HT-29 (cell line): ENCODE measurements around a stretch of chr7.

- RAMPAGE, long total RNA, result no peak
Measured at GRCh38 chr7:101953453-101953983, 136.1 kb downstream of the CUX1 start.

- RAMPAGE, long total RNA, result no peak
Measured at GRCh38 chr7:102039780-102040470, 222.5 kb downstream of the CUX1 start.

DNA sequence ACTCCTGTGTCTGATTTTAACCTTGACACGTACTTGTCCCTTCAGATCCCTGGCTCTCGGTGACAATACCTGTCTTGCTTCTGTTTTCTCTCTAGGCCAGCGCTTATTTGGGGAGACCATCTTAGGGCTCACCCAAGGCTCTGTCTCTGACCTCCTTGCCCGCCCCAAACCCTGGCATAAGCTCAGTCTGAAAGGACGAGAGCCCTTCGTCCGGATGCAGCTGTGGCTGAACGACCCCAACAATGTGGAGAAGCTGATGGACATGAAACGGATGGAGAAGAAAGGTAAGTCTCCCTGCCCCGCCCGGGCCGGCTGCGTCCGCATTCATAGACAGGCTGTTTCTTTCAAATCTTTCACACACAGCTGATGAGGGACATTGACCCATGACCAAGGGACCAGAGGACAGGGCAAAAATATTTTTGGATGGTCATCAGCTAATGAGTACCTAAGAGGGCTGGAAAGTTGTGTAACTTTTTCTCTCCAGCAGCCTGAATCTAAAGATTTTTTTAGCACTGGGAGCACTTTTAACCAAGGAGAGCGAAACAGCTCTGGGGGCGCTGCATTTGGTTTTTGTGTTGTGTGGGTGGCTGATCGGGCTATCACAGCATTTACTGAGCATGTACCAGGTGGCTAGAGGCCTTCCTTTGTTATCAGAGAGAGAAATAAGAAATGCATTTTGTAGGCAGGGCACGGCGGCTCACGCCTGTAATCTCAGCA lies 52.6 kb upstream of the SH2B2 start:
- RAMPAGE, long total RNA, result no peak

DNA sequence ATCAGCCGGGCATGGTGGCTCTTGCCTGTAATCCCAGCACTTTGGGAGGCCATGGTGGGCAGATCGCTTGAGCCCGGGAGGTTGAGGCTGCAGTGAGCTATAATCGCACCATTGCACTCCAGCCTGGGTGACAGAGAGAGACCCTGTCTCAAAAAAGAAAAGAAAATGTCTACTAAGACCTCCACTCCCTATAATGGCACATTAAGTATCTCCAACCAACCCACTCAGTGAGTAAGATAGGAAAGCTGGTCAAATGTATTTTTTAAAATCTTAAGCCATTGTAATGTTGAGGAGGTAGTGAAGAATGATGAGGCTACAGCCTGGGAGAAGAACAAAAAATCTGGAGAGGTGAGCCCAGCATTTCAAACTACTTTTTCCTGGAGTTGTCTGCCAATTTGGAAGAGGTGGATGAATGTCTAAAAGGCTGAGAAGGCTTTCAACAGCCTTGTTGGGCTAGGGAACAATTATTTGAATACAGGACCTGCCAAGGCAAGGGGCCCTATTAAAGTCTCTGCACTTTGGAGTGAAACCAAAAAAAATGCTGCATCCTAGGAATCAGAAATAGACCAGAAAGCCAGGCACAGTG lies 11.2 kb upstream of the PRKRIP1 start:
- RAMPAGE, long total RNA, result no peak

- RAMPAGE, long total RNA, result no peak
Measured at GRCh38 chr7:102403755-102405193, 8.1 kb downstream of the PRKRIP1 start.

- RAMPAGE, long total RNA, result no peak
Measured at GRCh38 chr7:102427011-102427517, 6.3 kb upstream of the ORAI2 start.

GRCh38 chr7:102430701-102431325 lies 2.6 kb upstream of the ORAI2 start:
- RAMPAGE, long total RNA, result no peak

DNA sequence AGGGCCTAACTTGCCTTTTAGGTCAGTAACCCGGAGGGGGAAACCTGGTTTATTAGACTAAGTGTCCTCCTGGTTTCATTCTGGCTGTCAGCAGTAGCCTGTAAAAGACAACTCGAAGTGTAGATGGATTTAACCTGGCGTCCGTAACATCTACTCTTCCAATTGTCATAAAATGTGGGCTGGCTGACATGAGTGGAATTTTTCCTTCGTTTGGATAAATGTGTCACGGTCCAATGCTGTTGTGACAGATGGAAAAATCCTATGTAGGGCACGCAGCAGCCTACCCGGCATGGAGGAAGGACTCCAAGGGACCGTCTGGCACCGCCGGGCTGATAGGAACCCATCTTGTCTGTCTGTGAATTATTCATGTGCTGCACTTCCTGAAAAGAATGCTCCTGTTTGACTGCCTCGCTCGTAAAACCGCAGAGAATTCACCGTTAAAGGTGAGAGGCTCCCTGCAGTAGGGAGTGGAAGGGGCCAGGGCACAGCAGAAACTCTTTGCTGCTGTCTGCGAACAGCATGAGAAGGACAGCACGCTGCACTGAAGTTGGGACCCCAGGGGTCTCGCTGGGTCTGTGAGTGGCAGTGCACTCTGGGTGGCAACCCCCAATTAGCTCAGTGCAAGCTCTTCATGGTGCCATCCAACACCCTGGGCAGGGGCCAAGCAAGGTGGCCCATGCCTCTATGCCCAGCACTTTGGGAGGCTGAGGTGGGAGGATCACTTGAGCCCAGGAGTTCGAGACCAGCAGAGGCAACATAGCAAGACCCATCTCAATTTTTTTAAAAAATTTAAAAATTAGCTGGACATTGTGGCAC lies 1.6 kb upstream of the ORAI2 start:
- RAMPAGE, long total RNA, result no peak

DNA sequence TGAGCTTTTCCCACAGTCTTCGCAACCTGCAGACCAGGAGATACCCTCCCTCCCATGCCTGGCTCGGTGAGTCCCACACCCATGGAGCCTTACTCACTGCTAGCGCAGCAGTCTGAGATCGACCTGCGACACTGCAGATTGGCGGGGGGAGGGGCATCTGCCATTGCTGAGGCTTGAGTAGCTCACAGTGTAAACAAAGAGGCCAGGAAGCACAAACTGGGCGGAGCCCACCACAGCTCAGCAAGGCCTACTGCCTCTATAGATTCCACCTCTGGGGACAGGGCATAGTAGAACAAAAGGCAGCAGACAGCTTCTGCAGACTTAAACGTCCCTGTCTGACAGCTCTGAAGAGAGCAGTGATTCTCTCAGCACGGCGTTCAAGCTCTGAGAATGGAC lies 36.8 kb upstream of the ARMC10 start:
- RAMPAGE, long total RNA, result no peak

GRCh38 chr7:103106226-103106917 lies 31.4 kb downstream of the ARMC10 start:
- RAMPAGE, long total RNA, result no peak

GRCh38 chr7:103152342-103153056 lies 3.6 kb upstream of the NAPEPLD start:
- RAMPAGE, long total RNA, result no peak

DNA sequence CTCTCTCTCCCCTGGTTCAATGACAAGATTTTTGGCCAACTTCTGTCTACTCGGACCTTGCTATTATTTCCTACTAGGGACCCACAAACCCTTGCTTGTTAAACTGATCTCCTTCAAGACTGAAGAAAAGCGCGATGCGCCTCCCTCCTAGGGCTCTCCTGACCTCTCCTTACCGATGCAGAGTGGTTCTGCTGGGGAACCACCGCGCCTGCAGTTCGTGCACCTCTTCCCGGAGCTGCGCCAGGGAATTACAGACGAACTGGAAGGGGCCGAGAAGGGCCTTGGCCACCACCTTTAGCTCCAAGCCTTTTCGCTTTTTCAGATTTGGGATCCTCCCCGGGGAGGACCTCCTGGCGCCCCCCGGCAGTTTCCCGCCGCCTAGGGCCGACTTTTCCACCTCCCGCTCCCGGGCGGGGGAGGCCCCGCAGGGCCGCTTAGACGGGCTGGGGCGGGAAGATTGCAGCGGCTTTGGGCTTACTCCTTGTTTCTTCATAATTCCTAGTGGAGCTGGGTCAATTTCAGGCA lies 17.5 kb upstream of the PMPCB start:
- RAMPAGE, long total RNA, result no peak

GRCh38 chr7:103990370-103990800 lies 927 bp upstream of the RELN start:
- RAMPAGE, long total RNA, result no peak

DNA sequence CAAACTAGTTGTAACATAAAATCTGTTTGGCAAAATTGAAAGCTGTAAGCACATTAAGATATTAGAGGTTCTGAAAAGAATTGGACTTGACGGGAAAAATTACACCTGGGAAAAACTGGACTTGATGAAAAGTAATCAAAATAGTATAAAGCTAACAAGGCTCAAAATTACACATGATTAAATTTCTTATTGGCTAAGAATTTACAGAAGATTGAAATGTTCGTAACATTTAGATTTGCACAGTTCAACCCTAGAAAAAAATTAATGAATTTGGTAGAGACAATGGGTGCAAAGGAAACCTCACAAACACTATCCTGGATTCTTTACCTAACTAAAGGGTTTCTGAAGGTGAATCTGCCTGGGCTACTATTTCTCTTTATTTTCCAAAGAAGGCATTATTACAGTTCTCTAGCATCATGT lies 47.0 kb downstream of the LHFPL3 start:
- RAMPAGE, long total RNA, result no peak

GRCh38 chr7:104933378-104934210 lies 80.4 kb upstream of the KMT2E start:
- RAMPAGE, long total RNA, result no peak

DNA sequence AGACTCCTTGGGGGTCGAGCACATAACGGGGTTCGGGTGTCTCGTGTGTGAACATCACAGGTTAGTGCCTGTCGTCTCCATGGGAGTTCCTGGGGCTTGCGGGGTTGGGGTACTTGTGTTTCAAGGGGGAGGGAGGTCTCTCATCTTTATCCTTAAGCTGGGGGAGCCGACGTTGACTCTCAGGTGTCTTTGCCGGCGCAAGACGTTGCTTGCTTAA lies 379 bp downstream of the KMT2E start:
- RAMPAGE, long total RNA, result no peak

DNA sequence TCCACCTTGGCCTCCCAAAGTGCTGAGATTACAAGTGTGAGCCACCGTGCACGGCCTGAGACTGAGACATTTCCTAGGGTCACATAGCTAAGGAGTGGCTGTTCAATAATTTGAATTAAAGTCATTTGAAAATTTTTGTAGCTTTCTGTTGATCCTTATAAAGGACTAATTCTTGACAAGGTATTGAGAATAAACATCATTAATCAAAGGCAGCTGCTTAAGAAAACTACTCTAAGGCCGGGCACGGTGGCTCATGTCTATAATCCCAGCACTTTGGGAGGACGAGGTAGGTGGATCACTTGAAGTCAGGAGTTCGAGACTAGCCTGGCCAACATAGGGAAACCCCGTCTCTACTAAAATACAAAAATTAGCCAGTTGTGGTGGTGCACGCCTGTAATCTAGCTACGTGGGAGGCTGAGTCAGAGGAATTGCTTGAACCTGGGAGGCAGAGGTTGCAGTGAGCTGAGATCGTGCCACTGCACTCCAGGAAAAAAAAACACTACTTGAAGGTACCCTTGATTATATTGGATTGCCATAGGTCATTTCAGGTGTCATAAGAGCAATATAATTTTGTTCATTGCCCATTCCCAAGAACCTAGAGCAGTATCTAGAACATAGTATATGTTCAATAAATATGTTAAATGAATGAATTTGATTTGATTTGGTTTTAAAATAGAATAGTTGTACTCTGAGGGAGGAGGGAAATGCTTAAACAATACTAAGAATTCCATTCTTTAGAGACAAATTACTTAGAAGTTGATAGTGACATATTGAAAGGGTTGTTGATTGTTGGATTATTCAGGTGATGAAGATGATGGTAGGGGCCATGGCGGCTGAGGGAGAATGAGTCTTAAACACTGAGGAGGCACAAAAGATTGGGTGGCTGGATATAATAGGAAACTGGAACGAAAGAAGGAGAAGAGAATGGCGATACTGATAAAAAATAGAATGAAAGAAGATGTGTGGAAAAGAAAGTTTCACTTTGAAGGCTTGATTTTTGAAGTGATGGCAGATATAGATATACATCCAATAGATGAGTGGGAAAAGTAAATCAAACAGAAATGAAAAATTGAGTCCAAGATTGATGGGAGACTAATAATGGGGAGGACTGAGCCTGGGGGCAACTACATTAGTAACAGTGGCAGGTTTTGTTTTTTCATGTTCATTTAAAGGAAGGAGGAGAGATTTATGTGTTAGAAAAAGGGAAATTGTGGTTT lies 15.2 kb downstream of the KMT2E start:
- RAMPAGE, long total RNA, result no peak

DNA sequence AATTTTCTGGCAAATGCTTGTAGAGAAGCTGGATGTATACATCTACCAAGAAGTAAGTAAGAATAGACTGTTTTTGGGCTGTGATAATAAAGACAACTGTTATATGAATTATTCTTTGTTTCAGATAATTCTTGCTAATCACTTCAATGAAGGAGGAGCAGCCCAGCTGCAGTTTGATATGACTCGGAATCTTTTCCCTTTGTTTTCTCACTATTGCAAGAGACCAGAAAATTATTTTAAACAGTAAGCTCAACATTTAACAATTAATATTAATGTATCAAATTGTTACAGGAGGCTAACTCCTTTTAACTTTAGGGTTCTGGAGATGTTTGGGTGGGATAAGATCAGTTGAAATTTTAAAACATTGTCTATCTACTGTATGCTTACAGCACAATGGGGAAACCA lies 15.9 kb downstream of the EFCAB10 start:
- RAMPAGE, long total RNA, result no peak

DNA sequence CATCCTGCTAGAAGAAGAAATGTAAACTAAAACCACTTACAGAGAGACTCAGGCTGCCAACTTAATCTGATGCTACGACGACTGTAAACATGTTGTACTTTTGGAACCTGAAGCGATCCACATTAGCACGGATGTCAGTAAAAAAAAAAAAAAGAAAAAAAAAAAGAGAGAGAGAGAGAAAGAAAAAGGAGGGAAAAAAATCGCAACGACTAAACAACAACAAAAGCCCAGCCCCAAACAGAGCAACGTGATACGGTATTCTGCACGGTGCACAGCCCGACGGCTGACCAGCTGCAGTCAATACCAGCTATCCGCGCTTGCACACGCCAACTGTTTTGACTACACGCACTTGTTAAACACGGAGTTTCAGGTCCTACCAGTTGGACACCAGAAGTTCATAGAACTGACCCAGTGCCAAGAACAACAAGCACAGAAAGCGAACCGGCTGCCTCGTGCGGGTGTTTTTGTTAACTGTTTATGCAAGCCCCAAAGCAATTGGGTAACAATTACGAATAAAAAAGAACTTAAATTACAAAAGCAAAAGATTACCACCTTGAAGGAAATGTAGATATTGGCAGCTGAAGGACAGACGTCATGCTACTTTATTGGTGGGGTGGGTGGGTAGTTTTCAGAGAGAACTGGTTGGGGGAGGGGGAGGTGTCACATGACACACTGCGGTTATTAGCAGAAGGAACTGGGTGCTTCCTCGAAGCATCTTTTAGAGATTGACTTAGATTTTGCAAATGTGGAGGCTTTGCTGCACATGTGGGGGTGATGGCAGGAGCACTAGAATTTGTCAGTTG lies 110.4 kb upstream of the EFCAB10 start:
- RAMPAGE, long total RNA, result no peak

DNA sequence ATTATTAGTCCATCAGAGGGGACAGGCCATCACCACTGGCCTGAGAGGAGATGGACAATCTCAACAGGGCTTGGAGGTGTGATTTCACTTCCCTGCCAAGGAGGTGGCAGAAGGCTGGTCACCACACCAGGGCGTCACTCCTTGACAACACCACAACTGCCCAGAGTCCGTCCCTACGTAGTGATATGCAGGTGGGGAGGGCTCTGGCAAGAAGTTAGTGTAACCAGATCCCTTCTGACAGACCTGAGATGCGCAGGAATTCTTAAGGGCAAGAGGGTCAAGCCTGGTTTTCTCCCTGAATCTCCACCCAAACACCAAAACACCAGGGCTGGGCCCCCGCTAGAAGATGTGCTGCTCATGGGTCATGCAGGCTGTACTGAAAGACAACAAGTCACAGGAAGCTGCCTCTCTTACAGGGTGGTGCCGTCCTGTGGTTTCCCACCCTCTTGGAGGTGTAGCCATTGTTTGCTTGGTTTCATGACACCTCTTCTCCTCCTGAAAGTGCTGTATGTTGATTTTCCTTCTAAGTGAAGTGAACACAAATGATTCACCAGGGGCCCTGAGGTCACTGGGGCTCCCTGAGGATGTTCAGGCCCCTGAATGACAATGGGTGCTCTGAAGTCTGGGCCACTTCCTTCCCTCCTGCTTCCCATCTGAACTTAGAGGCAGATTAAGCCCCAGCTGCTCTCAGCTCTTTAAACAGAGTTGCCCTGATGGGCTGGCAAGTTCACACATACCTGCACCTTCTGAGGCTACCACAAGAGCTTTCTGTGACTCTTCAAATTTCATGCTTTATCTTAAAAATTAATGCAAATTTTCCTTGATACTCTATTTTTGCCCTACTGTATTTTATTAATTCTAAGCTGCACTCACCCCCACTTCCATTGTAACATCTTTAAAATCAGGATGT lies 27.0 kb downstream of the ATXN7L1 start:
- RAMPAGE, long total RNA, result no peak